Prostate gland (tissue), 2 donors: ENCODE measurements around the genes PRDM1 and SNX3.

DNA sequence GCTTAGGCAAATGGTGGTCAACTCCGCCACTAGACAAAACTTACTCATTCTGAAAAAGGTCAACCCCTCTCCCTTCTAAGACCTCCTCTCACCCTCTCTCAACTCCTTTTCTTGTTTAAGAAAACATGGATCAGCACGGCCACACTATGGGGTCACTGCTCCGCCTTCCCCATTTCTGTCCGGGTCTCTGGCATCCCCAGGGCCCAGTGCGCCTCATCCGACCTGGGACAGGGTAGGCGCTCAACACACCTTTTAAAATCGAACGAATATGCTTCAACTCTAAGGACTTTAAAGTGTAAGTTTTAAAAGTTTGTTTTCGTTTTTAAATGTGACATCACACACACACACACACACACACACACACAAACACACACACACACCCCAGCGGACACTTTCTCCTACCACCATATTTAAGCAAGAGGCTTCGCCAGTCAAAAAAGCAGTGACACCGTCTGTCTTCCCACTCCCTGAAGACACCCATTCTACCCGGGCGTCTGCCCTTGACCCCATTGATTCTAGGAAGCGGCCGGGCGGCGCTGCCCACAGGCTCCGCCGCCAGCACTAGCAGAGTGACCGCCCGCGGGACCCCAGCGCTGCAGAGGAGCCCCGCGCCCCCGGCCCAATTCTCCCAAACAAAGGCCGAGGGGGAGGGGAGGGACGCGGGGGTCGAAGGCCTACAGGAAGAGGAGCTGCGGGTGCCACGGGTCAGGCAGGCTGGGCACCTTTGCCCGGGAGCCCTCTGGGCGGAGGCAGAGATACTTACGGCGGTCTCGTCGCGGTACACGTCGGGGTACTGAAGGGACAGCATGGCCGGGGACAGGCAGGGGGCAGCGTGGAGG is 579 bp downstream of the PREP start:
- PRO-cap: no peak
- RAMPAGE, long total RNA, 2 experiments: no peak in any of the 2 experiments

- PRO-cap: no peak
- RAMPAGE, long total RNA, 2 experiments: no peak in any of the 2 experiments
Observed at GRCh38 chr6:105483430-105484027, 80.6 kb upstream of the PREP start.

DNA sequence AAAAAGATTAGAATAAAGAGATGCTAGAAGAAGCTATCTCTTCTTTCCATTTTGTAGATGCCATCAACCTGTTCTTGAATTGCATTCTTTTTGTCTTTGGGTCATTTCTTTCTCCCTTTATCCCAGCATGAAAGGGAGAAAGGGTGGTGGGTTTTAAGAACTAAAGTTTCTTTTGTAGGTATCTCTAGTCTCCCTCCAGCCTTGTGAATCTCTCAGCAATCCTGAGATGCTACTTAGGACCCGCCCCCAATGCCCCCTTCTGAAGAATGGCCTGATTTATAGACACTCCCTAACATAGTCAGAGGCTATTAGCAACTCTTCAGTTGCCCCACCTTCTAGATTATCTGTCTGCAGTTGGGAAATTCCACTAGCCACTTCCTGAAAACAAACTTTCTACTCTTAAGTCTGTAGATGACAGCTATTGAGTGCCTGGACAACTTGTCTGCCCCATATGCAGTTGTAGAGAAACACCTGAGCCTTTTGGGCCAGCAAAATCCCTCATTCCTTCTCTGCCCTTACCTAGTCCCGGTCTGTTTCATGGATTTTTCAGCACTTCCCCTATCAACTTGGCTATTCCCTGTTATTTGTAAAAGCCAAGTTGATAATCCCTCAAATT is 188.1 kb upstream of the PREP start:
- PRO-cap: no peak
- RAMPAGE, long total RNA, 2 experiments: no peak in any of the 2 experiments

- PRO-cap: no peak
- RAMPAGE, long total RNA, 2 experiments: no peak in any of the 2 experiments
Observed at GRCh38 chr6:105781172-105781591, 305.0 kb upstream of the PRDM1 start.

DNA sequence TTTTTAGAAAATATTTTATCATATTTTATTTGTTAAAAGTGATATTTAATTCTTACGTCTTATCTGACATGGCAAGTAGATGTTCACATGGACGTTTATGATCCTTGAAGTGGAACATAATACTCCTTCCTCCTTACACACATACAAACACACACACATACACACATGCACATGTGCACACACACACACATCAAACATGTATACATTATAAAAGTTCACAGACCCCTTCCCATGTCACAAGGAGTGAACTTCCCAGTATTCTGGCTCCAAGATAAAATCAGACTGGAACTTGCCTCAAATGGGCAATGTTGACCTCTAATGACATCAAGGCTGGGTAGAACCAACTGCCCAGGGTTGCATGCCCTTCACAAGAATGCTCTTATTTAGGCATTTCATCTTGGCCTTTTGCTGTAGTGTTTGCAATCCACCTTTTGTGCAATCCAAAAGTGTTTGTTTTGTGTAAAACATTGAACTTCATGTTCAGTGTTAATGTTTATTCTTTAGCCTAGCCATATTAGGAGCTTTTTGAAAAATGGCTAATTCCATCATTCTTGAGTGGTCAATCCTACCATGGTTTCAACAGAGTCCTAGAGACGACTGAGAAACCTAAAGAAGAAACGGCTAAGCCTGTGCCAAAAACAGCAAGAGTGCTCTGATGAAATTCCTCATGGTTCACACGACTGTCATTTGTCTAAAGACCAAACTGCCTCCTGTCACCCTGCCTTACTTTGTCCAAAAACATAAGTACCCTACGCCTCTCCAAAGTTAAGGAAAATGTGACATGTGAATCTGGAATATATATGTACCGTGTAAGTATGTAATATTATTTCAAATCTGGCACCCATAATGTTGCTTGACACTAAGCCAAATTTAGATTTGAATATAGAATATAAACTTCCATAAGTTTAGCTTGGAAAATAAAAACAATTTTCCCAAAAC is 279.7 kb upstream of the PRDM1 start:
- PRO-cap: no peak
- RAMPAGE, long total RNA, 2 experiments: no peak in any of the 2 experiments

DNA sequence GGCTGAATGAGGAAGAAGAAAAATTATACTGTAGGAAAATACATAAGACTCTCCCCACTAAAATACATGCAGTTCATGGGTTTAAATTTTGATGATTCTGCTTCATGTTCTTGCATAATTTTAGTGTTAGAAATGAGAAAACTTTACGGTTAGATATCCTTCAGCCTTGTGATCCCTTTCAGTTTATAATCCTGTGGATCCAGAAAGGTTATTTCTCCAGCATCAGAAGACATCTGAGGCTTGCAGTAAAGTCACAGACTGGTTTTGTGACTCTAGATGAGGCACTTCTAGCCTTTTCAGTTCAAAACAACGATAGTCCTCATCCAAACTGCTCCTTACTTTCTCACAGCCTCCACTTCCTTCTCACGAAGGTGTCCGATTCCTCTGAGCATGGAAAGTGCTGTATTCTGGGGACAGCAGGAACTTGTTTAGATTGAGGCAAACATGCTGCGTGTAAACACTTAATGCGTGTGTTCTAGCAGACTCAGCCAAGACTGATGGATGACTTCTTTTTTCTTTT is 80.3 kb upstream of the PRDM1 start:
- PRO-cap: no peak
- RAMPAGE, long total RNA, 2 experiments: no peak in any of the 2 experiments

- PRO-cap: bidirectional peak, plus-strand start at chr6:106086179, minus-strand start at chr6:106086104; bidirectional peak, plus-strand start at chr6:106086373, minus-strand start at chr6:106086223
- RAMPAGE, long total RNA, 2 experiments: start-site peak on the plus strand in 2 of 2 experiments, at chr6:106086266-106086373 at its widest, 19 to 23 reads per replicate
Observed at GRCh38 chr6:106085734-106086732, at the start of gene PRDM1. Gene PRDM1, plus strand, starts transcription at chr6:106086336.

DNA sequence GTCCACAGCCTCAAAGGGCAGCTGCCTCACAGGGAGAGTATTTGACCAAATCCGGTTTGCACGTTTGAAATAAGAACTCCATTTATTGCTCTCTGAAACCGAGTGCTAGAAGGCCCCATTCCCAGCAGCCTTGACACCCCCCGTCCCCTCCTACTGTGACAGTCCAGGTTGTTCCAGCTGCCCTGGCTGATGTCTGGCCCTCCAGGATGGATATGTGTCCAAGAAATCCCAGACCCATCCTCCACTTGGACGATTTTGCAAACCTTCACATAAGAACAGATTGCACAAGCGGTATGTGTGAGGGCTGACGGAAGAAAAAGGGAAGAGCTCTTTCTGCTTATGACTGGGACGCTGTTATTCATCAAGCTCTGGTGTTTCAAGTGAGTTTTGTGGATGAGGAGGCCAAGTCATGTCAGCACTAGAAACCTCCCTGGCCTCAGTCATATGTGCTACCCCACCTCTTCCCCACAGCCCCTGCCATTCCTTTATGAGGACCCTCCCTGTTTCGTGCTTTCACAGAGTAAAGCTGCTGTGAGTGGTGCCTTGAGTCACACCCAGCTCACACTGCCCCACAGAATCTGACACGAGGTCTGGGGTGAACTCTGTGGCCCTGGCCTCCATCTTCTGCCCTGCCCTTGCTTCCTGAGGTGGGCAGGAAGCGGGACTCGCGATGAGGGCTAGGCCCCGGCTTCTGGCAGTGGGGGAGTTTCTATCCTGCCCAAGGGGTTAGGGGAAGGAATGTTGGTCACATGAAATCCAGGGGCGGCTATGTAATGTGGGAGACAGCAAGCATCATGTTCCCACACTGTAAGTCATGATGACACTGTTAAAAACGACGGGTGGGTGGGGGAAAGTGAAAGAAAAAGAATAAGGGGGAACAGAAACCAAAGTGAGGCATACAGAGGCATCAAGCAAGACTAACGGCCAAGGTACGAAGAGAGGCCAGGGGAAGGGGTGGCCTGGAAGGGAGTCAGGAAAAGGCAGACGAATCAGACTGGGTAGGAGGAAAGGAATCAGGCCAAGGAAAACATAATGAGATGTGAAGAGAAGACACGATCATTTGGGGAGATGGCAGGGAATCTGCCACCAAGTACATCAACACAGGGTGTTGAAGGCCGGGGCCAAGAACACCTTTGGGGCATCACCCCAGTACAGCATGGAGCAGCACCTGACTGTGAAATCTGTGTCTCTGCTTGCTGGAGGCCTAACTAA is 78.0 kb downstream of the PRDM1 start:
- PRO-cap: unidirectional peak, plus-strand start at position 383 of the sequence
- RAMPAGE, long total RNA, 2 experiments: no peak in any of the 2 experiments

DNA sequence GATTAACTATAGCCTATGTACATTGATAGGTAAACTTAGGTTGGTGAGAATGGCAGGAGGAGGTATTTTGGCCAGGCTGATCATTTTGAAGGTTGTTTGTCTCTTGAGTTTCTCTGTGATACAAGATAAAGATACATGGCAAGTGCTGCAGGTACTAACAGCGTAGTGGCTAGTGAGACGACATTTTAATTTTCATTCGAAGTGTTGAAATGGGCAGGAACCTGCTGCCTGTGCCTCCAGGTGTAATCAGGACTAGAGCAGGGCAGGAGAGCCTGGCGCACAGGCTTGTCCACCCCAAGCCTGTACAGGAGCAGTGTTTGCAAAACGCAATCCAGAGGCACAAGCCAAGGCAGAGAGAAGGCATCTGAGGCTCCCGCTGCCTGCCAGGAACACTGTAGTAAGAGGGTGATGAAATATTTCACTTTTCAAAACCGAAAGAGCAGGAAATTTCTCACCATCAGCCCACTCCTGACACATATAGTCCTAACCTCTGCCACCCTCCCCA is 132.6 kb downstream of the RTN4IP1 start:
- PRO-cap: bidirectional peak, plus-strand start at position 334 of the sequence, minus-strand start at position 254 of the sequence
- RAMPAGE, long total RNA, 2 experiments: no peak in any of the 2 experiments

GRCh38 chr6:106501723-106502545 is 127.4 kb downstream of the RTN4IP1 start:
- PRO-cap: no peak
- RAMPAGE, long total RNA, 2 experiments: no peak in any of the 2 experiments

- PRO-cap: no peak
- RAMPAGE, long total RNA, 2 experiments: no peak in any of the 2 experiments
Observed at GRCh38 chr6:106886799-106887340, 87.7 kb downstream of the CD24 start.

GRCh38 chr6:106924830-106925342 is 49.6 kb downstream of the CD24 start:
- PRO-cap: no peak
- RAMPAGE, long total RNA, 2 experiments: no peak in any of the 2 experiments

GRCh38 chr6:107129164-107129915 is 14.0 kb upstream of the BEND3 start:
- PRO-cap: no peak
- RAMPAGE, long total RNA, 2 experiments: no peak in any of the 2 experiments

- PRO-cap: no peak
- RAMPAGE, long total RNA, 2 experiments: no peak in any of the 2 experiments
Observed at GRCh38 chr6:107221836-107222035, 106.4 kb upstream of the BEND3 start.

- PRO-cap: no peak
- RAMPAGE, long total RNA, 2 experiments: no peak in any of the 2 experiments
Observed at GRCh38 chr6:107815891-107816230, 8.3 kb downstream of the SCML4 start.

DNA sequence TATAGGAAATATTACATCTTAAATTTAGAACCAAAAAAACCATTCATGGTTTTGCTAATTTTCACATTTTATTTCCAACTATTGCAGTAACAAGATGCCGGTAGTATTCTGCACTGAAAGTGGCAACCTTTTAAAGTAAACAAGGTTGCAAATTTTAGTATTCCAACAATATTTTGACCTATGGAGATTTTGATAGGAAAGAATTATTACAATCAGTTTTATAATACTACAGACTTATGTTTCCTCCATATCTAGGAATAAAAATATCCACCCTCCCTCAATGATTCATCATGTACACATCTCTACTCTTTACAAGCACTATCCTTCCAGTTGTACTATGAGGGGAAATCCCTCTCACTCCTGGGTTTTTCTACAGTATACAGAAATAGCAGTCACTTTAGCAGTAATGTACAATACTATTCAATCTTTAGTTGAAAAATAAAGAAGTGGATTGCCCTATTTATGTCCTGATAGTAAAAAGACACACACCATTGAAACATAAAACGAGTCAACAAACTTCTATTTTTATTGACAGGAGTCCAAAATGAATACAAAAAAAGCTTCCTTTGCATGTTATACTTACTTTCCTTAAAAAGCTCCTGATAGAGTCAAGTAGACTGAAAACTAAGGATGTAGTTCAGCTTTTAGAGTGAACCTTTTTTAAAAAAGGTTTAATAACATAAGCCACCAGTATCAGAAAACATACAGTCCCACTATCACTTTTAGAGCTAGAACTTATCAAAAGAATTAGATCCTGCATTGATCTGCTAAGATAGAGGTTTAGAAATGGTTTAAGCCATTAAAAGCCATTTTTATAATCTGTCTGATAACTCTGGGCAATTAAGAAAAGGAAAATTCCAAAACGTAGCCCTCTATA is 46.4 kb upstream of the SCML4 start:
- PRO-cap: no peak
- RAMPAGE, long total RNA, 2 experiments: no peak in any of the 2 experiments

DNA sequence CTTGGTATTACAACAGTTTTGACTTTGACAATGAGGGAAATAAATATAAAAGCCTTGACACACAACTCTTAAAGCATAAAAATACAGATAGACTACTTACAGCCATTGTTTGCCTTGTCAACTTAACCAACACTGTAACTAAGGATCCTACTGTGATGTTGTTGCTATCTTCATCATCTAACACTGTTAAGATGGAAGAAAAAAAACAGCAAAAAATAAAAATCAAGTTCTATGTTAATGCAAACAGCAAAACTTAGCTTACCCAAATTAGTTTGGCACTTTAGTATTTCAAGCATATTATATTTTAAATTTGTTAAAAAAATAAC is 60.5 kb downstream of the SEC63 start:
- PRO-cap: no peak
- RAMPAGE, long total RNA, 2 experiments: no peak in any of the 2 experiments

GRCh38 chr6:107902786-107903052 is 55.3 kb downstream of the SEC63 start:
- PRO-cap: no peak
- RAMPAGE, long total RNA, 2 experiments: no peak in any of the 2 experiments

- PRO-cap: no peak
- RAMPAGE, long total RNA, 2 experiments: no peak in any of the 2 experiments
Observed at GRCh38 chr6:108068158-108069090, 6.1 kb downstream of the OSTM1 start.

DNA sequence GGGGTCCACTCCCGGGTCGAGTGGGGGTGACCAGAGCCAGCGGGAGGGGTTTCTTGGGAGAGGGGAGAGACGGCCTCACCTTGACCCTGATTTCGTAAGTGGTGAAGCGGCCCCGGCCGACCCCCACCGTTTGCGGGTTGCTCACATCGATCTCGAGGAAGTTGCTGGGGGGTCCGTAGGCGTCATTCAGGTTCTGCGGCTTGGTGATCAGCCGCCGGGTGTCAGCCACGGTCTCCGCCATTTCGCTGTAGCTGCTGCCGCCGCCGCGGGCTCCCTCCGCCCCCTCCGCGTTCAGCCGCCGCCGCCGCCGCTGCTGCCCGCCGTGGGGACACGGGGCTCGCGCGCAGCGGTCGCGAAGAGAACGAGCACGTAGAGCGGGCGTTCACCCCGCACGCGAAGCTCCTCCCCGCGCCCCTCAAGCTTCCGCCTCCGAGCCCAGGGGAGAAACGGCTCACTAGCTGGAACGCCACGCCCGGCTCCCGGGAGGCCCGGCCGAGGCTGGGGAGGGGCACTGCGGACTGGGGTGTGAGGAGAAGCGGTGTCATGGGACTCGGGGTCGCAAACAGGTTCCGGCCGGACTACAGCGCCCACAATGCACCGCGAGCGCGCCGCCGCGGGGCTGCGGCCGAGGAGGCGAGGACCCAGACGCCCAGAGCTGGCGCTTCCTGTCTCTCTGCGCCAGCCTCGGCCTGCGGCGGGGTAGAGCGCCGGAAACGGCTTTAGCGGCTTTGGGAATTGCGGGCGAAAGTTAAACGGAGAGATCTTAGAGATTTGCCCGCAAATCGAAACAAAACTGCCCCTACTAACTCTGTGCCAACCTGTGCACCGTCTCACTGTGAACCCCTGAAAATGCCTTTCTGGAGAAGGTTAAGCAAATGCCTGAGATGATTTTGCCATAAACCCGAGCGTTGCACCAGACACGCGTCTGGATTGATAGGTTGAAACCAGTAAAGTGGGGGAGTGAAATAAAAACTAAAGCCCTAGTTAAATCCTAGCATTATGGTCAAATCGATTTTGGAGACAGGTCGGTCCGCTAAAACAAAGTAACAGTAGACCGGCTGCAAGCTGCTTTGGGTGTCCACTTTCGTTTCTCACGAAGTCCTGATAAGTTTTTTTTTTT is at the start of gene SNX3:
SNX3 (minus strand) TSS at position 360 of the 1,120 bp plus-strand sequence.
- PRO-cap: unidirectional peak, plus-strand start at position 237 of the sequence; bidirectional peak, plus-strand start at position 616 of the sequence, minus-strand start at position 417 of the sequence
- RAMPAGE, long total RNA, 2 experiments: start-site peak on the minus strand in 2 of 2 experiments, centred at positions 152 to 292 of the sequence, 19 to 366 reads per replicate